Non-pigmented ciliary epithelial cell (primary cell): ENCODE measurements around a stretch of chr13.

DNA sequence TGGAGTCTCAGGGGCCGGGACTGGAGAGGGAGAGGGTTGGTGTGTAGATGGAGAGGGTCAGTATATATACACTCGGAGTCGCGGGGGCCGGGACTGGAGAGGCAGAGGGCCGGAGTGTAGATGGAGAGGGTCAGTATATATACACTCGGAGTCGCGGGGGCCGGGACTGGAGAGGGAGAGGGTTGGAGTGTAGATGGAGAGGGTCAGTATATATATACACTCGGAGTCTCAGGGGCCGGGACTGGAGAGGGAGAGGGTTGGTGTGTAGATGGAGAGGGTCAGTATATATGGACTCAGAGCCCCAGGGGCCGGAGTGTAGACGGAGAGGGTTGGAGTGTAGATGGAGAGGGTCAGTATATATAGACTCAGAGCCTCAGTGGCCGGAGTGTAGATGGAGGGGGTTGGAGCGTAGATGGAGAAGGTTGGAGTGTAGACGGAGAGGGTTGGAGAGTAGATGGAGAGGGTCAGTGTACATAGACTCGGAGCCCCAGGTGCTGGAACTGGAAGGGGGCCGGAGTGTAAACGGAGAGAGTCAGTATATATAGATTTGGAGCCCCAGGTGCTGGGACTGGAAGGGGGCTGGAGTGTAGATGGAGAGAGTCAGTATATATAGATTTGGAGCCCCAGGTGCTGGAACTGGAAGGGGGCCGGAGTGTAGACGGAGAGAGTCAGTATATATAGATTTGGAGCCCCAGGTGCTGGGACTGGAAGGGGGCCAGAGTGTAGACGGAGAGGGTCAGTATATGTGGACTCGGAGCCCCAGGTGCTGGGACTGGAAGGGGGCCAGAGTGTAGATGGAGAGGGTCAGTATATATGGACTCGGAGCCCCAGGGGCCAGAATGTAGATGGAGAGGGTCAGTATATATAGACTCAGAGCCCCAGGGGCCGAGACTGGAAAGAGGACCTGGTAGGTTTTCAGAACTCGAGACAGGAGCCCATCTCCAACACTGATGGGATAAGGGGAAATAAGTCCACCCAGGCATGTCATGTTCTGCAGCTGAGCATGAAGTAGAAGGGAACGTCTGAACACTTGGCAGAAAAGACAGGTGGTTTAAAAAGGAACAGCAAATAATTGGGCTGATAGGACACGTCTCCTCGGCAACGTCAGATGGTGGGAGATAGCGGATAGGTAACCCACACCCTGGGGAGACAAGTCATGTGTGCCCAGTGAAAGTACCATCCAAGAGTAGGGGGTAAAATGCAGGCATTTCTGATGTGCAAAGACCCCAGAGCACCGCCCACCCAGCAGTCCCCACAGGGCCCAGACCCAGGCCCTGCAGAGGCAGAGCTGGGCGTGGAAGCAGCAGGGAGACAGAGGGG, 21.7 kb downstream of the TMCO3 start:
- RRBS: no CpG with 5 or more reads among the region's 34 CpGs

DNA sequence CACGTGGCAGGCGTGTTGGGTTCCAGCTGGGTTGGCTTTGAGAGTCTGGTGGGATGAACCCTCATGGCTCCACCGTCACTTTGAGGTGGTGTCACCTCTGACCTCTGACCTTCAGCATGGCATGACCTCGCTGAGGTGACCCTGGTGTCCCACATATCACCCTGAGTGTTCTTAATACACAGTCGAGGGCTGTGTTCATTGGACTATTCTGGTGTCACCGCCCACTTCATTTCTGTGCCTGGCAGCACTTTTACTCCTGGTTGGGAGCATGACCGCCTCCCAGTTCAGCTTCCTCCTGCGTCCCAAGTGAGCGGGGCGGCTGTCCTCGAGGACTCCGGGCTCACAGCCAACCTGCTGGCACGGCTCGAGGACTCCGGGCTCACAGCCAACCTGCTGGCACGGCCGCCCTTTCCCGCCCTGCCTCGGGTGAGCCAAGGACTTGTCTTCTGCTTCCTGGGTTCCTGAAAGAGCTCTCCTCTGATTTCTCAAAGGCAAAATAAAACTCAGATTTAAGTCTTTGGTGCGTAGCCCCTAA, 10.6 kb downstream of the ATP4B start:
- RRBS: no CpG with 5 or more reads among the region's 20 CpGs

DNA sequence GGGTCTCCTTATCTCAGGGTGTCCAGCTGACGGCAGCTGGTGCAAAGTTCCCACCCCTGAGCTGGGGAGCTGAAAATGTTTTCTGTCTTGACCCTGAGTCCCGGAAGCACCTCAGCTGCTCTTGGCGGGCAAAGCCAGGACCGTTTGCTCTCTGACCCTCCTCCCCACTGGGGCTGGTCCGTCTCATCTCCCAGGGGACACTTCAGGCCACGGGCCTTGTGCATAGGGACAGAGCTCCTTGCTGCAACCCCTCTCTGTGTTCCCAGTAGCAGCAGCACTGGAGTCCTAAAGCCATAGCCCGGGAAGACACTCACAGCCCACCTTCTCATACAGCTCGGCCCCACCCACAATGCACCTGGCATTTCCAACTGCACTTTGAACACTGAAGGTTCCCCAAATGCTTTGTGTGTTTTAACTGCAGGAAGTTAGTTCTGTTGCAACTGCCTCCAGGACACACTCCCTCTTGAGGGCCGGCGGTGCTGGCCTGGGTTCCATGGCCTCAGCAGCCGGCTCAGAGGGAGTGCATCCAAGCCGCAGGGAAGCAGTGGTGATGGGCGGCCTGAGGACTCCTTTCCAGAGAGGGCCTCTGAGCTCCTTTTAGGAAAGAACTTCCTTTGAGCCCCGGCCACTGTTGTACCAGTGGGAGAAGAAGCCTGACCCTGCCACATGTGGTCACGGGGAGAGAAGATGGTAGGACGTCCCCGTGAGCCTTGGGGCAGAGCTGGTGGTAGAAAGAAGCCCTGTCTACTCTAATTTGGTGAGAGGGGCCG, 22.8 kb upstream of the TMEM255B start:
- RRBS: no CpG with 5 or more reads among the region's 18 CpGs

- RRBS: no CpG with 5 or more reads among the region's 15 CpGs
These were observed 45.2 kb downstream of the C13orf46 start for GRCh38 chr13:113928627-113929154.

DNA sequence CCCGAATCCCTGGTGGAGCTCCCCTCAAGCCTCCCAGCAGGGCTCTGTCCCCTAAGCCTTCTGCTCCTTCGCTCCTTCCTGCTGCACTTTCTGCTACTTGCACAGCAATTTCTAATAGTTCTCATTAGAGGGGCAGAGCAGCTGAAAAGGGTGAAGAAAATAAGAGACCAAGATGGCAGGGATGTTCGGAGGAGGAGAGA, 43.5 kb downstream of the RASA3 start:
- RRBS: no CpG with 5 or more reads among the region's 3 CpGs

DNA sequence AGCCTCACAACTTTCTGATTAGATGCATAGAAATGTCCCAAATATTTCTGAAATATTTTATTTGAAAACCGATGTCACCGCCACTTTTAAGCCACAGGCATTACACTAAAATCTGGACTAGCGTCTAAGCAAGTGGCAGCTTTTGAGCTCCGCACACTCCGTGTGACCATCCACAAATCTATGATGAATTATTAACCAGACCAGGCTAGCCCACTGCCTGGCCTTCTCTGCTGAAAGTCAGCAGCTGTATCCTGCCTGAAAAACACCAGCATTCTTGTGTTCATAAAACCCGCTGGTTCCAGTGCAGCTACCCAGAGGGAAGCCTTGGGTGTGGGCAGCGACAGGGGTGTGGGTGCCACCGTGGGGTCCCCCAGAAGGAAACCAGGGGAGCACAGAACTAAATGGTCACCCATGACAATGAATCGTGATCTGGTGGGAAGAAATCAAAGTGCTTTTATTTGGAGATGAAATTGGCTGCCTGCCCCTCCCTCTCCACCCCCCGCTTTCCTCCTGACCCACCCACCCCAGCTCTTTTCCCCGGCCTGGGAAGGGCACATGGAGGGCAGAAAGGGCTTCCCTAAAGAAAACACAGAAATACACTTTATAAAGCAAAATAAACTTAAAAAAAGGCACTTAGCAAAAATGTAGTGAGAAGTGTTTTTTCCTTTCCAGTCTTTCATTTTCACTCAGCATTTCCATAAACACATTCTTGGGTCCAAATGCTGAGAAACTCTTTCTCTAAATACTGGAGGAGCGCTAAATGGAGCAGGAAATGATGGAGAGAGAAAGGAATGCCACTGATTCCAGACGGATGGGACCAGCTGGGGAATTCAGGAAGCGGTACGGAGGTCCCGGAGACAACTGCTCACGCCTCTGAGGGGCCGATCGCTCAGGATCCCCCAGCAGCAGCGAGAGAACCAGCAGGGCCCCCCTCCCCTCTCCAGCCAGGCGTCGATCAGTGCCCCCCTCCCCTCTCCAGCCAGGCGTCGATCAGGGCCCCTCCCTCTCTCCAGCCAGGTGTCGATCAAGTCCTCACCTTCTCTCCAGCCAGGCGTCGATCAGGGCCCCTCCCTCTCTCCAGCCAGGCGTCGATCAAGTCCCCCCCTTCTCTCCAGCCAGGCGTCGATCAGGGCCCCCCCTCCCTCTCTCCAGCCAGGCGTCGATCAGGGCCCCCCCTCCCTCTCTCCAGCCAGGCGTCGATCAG, 13.5 kb downstream of the RASA3 start:
- RRBS: no CpG with 5 or more reads among the region's 35 CpGs

- RRBS: 52% methylated on average over 4 of the region's 16 CpGs
These were observed 10.2 kb downstream of the RASA3 start for GRCh38 chr13:114122129-114122675.

GRCh38 chr13:114128602-114129637, 3.5 kb downstream of the RASA3 start:
- RRBS: 14% methylated on average over 3 of the region's 38 CpGs

- RRBS: no CpG with 5 or more reads among the region's 6 CpGs
These were observed 22.8 kb upstream of the CFAP97D2 start for GRCh38 chr13:114156347-114156630.

DNA sequence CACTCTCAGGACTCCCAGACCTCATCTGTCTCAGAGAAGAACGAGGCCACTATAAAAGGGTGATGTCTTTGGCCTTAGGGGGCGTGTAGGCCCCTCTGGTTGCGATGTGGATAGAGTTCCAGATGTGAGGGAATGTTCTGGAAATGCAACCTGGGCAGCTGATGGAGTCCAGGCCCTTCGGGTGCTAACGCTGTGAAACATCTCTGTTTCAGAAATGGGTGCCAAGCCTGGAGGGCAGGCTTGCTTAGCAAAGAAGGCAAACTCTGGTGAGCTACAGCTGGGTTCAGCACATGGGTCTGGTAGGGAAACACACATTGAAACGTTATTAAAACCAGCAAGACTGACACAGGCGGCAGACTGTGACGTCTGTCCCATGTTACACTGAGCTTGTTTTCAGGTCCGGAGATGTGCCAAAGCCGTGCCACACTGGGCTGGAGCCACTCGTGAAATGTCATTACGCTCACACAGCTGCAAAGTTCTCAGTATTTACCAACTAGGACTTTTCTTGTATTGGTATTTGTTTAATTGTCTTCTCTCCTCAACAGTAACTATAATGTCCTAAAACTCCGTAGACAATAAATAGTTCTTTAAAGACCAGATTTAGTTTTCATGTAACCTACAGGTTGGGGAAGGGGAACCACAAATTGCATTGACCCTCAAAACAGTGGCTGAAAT, 8.5 kb upstream of the CDC16 start:
- RRBS: no CpG with 5 or more reads among the region's 13 CpGs

DNA sequence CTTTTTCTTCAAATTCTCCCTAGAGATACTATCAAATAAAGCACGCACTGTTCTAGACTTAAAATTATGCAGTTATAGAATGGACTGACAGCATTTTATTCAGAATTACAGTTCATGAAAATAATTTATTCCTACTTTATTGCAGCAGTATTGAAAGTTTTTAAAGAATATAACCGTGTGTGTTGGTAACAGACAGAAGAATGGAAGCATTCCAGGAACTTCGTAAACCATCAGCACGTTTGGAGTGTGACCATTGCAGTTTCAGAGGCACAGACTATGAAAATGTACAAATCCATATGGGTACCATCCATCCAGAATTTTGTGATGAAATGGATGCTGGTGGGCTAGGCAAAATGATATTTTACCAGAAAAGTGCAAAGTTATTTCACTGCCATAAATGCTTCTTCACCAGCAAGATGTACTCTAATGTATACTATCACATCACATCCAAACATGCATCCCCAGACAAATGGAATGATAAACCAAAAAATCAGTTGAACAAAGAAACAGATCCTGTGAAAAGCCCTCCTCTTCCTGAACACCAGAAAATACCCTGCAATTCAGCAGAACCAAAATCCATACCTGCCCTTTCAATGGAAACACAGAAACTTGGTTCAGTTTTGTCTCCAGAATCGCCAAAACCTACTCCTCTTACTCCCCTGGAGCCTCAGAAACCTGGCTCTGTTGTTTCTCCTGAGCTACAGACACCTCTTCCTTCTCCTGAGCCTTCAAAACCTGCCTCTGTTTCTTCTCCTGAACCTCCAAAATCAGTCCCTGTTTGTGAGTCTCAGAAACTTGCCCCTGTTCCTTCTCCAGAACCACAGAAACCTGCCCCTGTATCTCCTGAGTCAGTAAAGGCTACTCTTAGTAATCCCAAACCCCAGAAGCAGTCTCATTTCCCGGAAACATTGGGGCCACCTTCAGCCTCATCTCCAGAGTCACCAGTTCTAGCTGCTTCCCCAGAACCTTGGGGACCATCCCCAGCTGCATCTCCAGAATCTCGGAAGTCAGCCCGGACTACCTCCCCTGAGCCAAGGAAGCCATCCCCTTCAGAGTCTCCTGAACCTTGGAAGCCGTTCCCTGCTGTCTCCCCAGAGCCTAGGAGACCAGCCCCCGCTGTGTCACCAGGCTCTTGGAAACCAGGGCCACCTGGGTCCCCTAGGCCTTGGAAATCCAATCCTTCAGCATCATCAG, 9.7 kb downstream of the CHAMP1 start:
- RRBS: 100% methylated on average over 1 of the region's 10 CpGs

- RRBS: no CpG with 5 or more reads among the region's 12 CpGs
These were observed 11.1 kb downstream of the CHAMP1 start for GRCh38 chr13:114325168-114326112.